Melanocyte of skin (primary cell): Measurements from ENCODE around the gene FRA10AC1.

- CAGE, long polyA plus RNA, 2 experiments, result no peak in any of the 2 experiments
These were observed 899 bp upstream of the HECTD2 start for GRCh38 chr10:91408995-91409895.

DNA sequence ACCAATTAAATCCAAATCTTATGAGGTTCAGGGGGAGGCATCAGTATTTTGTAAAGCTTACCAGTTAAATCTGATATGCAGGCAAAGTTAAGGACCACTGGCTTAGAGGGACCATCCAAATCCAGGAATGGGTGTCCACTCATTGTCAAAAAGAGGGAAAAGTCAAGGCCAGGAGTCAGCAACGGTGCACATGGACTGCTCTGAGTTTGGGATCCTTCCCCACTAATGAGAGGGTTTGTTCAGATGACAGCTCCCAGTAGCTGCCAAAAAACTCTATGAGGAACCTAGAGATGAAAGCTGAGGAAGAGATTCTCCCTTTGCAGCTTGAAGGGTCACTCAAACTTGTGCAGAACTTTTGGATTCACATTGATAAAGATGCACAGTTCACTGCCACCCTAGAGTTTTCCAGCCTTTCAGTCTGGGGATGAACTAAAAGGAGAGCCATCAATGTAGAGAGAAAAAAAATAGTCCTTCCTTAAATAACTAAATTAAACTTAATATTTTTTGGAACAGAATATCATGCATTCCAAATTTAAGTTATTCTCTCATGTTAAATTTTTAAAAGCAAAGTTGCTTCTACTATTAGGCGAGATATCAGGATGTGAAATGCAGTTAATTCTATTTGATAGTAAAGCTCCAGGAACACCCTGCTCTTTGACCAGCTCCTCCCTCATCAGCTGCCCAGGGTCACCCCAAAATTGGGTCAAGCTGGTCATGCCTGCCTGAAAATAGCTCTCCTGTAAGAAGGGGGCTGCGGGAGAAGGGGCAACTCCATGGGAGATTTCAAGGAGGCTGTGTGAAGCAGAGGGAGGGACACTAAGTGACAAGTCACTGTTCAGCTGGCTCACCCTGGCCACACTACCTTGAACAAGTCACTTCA lies 6.2 kb downstream of the PPP1R3C start:
- CAGE, long polyA plus RNA, 2 experiments, result no peak in any of the 2 experiments

DNA sequence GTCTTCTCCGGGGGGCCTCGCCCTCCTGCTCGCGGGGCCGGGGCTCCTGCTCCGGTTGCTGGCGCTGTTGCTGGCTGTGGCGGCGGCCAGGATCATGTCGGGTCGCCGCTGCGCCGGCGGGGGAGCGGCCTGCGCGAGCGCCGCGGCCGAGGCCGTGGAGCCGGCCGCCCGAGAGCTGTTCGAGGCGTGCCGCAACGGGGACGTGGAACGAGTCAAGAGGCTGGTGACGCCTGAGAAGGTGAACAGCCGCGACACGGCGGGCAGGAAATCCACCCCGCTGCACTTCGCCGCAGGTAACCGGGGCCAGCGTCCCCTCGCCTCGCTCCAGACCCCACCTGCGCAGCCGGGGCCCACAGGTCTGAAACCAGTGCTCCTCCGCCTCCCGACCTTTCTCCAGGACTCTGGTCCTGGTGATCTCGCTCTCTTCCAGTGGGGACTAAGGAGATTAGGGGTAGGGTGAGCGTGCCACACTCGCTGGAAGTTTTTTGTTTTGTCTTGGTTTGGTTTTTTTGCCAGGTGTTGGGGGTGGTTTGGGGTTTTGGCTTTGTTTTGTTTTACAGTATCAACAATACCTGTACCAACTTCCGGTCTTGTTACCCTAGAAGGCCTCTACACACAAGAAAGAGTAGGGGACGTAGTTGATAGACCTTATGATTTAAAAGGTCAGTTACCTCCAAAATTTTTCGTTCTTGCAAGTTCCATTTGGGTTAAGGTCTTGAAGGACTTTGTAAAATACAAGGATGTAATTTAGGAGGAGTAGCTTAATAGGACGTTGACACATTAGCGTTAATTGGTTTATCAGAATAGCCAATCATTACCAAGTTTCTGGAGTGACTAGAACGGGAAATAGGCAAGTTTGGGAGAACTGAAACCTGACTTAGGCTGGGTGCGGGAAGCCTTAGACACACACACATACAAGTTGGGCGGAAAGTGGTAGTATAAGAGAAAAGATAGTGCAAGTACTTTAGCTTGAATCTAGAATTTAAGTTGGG lies 667 bp downstream of the TNKS2 start:
- CAGE, long polyA plus RNA, 2 experiments, result no peak in any of the 2 experiments

DNA sequence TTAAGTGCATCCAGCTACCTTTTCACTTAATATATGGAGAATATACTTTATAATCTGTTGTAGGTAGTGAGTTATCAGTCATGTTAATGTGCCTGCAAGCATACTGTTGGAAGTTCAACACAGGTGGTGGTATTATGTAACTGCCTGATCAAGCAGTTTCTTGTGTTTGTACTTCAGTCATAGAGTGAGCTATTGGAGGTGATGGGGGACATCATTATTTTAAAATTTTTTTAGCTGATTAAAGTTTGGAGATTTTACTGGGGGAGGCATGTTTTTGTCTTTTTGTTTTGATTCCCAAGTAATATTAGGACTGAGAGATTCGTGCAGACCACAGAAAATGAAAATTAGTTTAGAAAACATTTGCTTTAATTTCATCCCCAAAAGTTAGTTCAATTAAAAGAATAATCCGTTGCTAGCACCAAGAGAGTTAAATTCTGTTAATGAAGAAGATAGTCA lies 2.6 kb downstream of the TNKS2 start:
- CAGE, long polyA plus RNA, 2 experiments, result no peak in any of the 2 experiments

GRCh38 chr10:91933449-91934041 lies 10.0 kb downstream of the BTAF1 start:
- CAGE, long polyA plus RNA, 2 experiments, result no peak in any of the 2 experiments

DNA sequence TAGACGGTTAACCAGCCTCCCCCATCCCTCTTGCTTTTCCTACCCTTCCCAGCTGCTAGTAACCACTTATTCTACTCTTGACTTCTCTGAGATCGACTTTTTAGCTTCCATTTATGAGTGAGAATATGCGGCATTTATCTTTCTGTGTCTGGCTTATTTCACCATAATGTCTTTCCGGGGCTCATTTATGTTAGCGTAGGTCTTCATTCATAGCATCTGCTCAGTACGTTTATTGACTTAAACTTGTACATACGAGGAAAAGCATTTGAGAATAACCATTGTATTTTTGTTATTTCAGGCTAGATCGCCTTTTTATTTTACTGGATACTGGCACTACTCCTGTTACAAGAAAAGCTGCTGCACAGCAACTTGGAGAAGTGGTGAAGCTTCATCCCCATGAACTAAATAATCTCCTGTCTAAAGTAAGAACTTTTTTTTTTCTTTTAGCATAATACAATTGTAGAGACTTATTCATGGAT lies 11.8 kb downstream of the BTAF1 start:
- CAGE, long polyA plus RNA, 2 experiments, result no peak in any of the 2 experiments

GRCh38 chr10:92006262-92006769 lies 82.7 kb downstream of the BTAF1 start:
- CAGE, long polyA plus RNA, 2 experiments, result no peak in any of the 2 experiments

DNA sequence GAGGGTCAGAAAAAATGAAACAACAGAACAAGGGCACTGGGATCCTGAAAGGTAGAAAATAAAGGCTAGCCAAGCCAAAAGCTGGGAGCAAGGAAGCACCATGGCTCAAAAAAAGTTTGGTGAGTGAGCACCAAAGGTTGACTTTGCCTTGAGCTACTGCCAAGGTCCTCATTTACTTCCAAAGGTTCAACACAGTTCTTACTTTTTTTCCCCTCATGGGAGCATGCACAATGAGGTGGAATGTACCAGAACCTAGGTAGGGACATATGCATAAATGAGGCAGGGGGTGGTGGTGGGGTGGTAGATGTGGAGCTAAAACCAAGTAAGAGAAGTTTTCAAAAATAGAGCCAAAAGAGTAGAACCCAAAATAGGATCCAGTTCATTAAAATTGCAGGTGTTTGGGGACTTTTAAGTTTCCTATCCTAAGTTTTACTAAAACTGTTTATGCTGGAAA lies 182.7 kb downstream of the CPEB3 start:
- CAGE, long polyA plus RNA, 2 experiments, result no peak in any of the 2 experiments

GRCh38 chr10:92108874-92109320 lies 182.0 kb downstream of the CPEB3 start:
- CAGE, long polyA plus RNA, 2 experiments, result no peak in any of the 2 experiments

DNA sequence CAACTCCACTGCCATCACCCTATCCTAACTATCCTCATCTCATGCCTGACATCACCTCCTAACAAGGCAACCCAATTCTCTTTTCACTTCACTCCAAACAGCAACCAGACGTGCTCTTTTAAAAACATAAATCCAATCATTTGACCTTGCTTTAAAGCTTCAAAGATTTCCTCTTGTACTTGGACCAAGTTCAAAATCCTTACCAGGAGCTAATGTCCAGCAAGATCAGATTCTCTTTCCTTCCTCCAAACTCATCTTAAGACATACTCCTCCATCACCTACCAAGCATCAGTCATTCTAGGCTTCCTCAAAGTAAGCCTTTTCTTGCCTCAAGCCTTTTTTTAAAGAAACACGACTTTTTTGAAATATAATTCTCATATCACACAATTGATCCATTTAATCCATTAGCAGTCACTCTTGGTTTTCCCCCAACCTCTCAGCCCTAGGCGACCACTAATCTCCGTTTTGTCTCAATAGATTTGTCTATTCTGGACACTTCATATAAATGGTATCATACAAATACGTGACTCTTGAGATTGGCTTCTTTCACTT lies 138.9 kb downstream of the CPEB3 start:
- CAGE, long polyA plus RNA, 2 experiments, result no peak in any of the 2 experiments

DNA sequence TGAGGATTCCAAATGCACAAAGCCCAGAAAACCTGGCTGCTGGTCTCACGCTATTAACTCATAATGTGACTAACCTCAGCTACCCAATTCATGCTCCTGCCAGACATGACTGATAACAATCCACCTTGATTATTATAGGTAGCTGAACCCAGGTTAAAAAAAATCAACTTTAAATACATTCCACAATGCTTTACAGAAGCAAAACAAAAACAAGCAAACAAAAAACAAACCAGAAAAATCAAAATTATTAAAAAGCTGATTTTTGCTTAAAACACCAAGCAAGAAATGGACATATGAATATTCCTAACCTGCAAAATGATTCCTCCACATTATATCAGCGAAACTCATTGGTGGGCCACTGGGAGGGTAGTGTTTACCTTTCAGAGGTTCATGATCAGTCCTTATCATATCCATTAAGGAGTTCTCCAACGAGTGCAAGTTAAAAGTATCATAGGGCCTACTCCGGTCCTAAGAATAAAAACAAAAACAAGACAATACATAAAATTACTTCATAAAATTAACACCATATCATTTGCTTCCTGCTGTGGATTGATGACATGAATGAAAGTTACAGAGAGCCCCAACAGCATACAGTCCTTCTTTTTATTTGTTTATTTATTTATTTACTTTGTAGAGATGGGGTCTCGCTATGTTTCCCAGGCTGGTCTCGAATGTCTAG lies 98.6 kb downstream of the CPEB3 start:
- CAGE, long polyA plus RNA, 2 experiments, result no peak in any of the 2 experiments

DNA sequence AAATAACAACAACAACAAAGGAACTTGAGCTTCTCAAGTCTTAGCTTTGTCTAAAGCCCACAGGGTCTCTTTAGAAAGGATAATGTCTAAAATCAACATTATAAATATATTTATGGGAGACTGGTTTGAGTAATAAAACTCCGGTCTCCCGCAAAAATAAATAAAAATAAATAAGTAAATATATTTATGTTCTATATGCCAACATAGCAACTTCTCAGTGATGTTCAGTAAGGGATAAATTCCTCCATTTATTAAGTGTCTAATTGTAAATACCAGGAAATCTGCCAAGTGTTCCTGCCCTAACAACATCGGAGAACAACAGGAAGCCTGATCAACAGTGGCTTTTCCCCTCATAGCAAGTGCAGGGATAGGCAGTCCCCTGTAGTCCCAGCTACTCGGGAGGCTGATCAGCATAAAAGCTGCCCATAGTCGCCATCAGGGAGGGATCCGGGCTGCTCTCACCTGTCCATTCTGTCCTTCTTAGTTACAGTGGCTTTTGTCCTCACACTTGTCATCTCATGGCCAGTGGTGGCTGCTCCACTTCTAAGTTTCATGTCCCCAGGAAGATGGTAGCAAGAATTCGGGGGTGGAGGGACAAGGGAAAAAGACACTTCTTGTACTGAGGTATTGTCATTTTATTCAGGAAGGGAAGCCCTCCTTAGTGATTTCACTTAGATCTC lies 141.3 kb downstream of the IDE start:
- CAGE, long polyA plus RNA, 2 experiments, result no peak in any of the 2 experiments

DNA sequence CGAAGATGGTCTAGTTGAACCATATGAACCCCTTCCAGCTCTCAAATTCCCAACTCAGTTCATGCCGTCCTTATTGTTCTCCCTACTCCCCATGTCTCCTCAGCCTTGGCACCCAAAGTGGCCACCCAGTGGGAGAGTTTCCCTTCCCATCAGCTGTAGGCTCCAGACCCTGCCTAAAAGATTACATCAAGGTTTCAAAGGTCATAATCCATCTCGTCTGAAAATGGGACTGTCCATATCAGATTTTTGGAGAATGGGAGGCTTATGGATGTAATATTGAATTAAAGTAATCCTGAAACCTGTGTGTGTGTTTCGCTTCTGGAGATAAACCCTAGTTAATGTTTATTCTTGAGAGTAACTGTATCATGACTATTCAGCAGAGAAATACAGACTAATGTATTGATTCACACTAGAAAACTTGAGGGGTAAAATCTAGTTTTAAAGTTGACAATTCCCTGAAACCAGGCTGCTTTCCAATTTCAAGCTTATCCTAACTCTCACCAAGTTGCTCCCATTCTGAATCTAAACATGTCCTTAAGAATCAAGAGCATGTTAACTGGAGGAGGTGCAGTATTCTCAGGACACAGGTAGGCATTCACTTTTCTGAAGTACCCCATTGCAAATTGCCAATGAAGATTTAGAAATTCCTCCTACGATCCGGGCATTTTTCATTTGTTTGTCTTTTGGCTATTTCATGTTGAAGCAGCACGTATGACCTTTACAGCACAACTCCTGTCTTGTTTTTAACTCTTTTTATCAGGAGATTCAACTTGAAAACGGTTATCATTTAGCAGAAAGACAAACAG lies 7.5 kb downstream of the HHEX start:
- CAGE, long polyA plus RNA, 2 experiments, result no peak in any of the 2 experiments

DNA sequence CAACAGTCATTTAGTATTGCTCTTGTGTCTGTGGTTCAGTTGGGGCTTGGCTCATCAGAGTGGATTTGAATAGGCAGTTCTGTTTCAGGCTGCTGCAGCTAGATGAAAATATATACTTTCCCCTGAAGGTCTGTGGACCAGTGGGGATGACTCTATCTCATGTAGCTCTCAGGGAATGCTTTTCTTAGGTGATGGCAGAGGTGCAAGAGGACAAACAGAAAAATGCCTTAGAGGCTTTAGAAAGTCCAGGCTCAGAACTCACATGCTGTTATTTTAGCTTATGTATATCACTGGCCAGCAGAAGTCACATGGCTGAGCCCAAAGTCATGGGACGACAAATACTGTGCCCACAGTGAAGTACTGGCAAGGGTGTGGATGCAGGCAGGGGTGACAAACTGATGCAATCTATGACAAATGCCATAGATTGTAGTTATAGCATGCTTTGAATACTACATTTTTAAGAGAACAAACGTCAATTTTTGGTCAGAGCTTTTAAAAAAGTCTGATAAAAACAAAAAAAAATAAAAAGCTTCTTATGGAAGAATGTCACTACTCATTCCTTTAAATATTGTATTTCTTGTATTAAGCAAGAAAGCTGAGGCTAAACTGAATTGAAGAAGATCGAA lies 15.0 kb upstream of the EXOC6 start:
- CAGE, long polyA plus RNA, 2 experiments, result no peak in any of the 2 experiments

- CAGE, long polyA plus RNA, 2 experiments, result no peak in any of the 2 experiments
These were observed 1.3 kb downstream of the EXOC6 start for GRCh38 chr10:92849715-92849978.

DNA sequence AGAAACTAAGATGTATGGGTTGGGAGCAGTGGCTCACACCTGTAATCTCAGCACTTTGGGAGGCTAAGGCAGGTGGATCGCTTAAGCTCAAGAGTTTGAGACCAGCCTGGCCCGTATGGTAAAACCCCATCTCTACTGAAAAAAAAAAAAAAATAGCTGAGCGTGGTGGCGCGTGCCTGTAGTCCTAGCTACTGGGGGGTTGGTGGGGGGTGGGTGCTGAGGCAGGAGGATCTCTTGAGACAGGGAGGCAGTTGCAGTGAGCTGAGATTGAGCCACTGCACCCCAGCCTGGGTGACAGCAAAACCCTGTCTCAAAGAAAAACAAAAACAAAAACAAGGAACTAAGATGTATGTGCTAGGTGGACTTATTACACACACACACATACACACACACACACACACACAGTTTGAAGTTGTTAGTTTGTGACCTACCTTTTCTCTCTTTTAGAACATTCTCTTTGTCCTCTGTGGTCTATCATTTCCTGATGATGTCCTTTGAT lies 53.4 kb downstream of the EXOC6 start:
- CAGE, long polyA plus RNA, 2 experiments, result no peak in any of the 2 experiments

GRCh38 chr10:93060270-93060609 lies 358 bp upstream of the CYP26C1 start:
- CAGE, long polyA plus RNA, 2 experiments, result no peak in any of the 2 experiments

GRCh38 chr10:93438873-93439281 lies 43.3 kb downstream of the MYOF start:
- CAGE, long polyA plus RNA, 2 experiments, result no peak in any of the 2 experiments

DNA sequence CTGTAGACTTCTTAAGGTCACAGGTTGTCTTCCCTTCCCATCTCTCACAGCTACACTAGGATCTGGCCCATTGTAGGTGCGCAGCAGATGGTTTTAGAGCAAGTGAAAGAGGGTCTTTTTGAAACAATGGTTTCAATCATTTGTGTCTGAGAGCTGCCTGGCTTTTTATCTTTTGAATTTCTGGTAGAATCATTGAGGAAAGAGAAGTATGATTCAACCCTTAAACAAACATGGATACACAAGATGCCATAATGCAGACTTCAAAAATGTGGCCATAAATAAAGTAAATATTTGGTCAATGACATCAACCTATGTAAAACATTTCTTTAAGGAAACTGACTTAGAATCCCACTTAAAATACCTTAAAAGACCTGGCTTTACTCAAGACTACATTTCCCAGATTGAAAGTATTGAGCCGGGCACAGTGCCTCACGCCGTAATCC lies 17.8 kb upstream of the FFAR4 start:
- CAGE, long polyA plus RNA, 2 experiments, result no peak in any of the 2 experiments

DNA sequence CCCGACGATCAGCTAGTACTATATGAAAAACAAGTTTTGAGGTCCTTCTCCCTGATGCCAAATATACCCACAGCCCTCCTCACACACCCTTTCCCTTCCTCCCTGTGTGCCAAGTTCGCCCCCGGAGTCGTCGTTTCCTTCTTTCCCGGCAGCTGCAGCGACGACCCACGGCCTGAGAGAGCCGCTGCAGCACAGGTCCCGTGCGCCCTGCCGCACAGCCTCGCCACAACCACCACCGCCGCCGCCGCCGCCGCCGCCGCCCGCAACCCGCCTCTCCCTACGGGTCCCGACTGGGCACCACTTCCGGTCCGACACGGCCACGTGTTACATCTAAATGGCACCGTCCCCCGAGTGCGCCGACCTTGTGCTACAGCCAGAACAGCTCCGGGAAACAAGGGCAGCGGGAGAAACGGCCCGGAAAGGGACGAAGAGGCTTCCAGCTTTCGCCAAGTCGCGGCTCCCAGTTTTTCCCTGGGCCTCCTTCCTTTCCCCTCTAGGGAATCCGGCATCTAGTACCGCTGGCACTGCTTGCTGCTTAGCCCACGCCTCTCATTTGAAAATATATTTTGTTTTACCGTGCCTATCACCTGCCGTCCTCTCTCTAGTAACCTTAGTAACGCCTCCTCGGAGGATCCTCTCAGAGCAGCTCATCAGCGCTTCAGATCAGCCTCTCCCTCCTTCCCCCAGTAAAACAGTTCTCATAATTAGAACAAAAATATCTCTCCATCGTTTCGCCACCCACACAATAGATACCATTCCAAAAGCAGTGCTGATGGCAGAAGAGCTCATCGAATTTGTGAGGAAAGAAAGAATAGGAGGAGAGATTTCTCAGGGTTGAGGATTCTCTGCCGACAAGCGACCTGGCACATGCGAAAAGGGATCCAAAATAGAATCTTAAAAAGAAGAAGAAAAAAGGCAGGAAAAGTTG lies at the start of gene FRA10AC1:
Gene FRA10AC1 (minus strand): TSS at position 305 of the 928 bp plus-strand sequence.
- CAGE, long polyA plus RNA, 2 experiments, result no peak in any of the 2 experiments